GM23338 (cell line): Measurements from ENCODE around the gene FNDC4.

- PRO-cap, result no peak
- RAMPAGE, long total RNA, result no peak
Observed at GRCh38 chr2:26778136-26778577, 7.7 kb upstream of the CENPA start.

DNA sequence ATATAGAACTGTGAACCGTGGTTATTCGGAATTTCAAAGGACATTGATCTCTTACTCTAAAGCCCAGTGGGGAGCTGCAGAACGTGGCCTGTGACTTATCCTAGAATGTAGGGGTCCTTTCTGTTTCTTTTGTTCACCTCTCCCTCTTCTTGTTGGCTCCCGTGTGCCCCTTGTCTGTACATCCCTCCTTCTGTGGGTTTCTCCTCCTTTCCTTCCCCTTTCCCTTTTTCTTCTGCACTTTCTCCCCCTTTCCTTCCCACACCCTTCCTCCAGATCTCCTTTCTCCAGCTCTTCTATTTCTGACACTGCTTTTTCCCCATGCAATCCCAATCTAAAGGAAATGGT lies 35.5 kb upstream of the MAPRE3 start:
- PRO-cap, result no peak
- RAMPAGE, long total RNA, result no peak

- PRO-cap, result no peak
- RAMPAGE, long total RNA, result no peak
Observed at GRCh38 chr2:26971166-26971955, 924 bp downstream of the MAPRE3 start.

DNA sequence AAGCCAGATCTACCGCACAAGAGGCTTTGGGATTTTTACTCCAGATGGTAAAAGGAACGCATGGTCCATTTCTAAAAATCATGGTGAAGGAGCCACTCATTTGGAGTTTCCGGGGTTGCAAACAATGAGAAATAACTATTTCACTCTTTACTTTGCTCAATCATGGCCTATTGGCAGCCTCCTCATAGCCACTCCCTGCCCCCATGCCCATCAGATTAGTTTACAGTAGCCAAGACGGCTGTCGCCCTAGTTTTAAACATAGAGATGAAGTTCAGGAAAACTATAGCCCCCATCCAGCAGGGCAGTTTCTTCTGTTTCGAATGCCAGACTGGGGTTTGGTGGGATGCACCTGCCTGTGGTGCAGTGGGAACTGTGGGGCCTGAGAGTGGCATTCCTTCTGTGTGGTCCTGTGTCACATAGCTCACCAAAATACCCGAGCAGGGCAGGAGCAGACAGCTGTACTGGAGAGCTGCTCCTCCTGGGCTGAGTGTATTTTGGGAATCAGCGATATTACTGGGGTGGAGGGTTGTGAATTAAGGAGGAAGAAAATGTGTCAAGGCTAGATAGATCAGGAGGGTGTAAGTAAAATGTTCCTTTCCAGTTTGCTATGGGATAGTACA lies 1.9 kb downstream of the MAPRE3 start:
- PRO-cap, result no peak
- RAMPAGE, long total RNA, result no peak

GRCh38 chr2:27021431-27022171 lies 11.2 kb upstream of the TMEM214 start:
- PRO-cap, result no peak
- RAMPAGE, long total RNA, result no peak

DNA sequence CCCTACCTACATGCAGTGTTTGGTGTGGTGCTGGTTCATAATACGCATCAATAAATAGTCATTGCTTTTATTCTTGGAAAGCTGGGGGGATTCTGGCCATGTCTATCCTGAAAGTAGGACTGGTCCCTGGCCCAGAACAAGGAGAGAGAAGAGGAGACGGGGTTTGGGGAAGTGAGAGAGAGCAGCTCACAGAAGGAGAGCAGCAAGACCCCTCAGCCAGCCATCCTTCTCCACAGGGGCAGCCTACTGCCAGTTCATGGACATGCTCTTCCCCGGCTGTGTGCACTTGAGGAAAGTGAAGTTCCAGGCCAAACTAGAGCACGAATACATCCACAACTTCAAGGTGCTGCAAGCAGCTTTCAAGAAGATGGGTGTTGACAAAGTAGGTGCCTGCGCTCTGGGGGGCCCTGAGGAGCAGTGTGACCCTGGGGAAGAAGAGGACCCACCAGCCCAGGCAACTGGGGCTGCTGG lies 9.6 kb upstream of the TMEM214 start:
- PRO-cap, result no peak
- RAMPAGE, long total RNA, result no peak

- PRO-cap, result no peak
- RAMPAGE, long total RNA, result no peak
Observed at GRCh38 chr2:27058519-27058718, 7.0 kb downstream of the AGBL5 start.

GRCh38 chr2:27088565-27088969 lies 2.0 kb downstream of the KHK start:
- PRO-cap, result no peak
- RAMPAGE, long total RNA, result no peak

DNA sequence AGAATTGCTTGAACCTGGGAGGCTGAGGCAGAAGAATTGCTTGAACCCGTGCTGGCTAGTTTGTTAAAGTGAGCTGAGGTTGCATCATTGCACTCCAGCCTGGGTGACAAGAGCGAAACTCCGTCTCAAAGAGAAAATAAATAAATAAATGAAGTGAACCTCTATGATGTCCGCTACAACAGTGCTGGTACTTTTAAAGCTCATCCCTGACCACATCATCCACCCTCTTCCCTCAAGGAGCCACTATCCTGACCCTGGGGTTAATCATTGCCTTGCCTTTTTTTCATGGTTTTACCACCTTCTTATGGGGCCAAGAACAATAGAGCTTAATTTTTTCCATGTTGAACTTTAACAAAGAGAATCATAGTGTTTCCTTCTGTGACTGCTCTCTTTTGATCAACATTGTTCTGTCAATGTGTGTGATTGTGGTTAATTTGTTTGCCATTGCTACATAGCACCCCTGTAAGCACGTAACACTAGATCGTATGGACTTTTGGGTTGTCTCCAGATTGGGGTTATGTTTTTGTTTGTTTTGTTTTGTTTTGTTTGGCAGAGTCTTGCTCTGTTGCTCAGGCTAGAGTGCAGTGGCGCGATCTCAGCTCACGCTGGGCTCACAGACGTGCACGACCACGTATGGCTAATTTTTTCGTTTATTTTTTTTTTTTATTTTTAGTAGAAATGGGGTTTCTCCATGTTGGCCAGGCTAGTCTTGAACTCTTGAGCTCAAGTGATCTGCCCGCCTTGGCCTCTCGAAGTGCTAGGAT lies 17.0 kb upstream of the ATRAID start:
- PRO-cap, result no peak
- RAMPAGE, long total RNA, result no peak

- PRO-cap, result bidirectional peak, plus-strand start at chr2:27216678, minus-strand start at chr2:27216539
- RAMPAGE, long total RNA, result no peak
Observed at GRCh38 chr2:27216452-27216766, 760 bp upstream of the CAD start.

- PRO-cap, result bidirectional peak, plus-strand start at chr2:27217475, minus-strand start at chr2:27217974
- RAMPAGE, long total RNA, result no peak
Observed at GRCh38 chr2:27217926-27218349, 769 bp downstream of the CAD start.

GRCh38 chr2:27291911-27292308 lies 9.7 kb downstream of the TRIM54 start:
- PRO-cap, result bidirectional peak, plus-strand start at chr2:27292206, minus-strand start at chr2:27292067
- RAMPAGE, long total RNA, result no peak

DNA sequence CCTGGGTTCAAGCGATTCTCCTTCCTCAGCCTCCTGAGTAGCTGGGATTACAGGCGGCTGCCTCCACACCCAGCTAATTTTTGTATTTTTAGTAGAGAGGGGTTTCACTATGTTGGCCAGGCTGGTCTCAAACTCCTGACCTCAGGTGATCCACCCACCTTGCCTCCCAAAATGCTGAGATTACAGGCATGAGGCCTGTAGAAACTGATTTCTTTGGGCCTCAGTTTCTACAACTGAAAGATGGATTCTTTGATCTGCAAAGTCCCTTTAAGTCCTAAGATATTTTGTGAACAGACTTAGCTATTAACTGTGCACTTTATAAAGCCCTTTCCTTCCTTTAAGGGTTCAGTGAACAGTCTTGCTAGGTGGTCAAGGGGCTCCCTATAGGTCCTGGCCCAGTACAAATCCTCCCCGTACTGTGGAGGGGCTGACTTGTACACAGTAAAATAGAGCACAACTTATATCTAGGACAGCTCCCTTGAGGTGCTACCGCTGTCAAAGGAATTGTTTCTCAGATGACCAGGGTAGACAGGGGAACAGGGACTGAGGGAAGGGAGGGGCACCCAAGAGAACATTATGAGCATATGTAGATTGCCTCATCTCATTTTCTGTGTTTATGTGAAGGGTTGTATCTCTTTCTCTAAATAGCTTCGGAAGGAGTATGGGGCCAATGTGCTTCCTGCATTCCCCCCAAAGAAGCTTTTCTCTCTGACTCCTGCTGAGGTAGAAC lies 1.7 kb downstream of the SNX17 start:
- PRO-cap, result no peak
- RAMPAGE, long total RNA, result no peak

- PRO-cap, result no peak
- RAMPAGE, long total RNA, result no peak
Observed at GRCh38 chr2:27379596-27380056, 908 bp downstream of the ZNF513 start.

DNA sequence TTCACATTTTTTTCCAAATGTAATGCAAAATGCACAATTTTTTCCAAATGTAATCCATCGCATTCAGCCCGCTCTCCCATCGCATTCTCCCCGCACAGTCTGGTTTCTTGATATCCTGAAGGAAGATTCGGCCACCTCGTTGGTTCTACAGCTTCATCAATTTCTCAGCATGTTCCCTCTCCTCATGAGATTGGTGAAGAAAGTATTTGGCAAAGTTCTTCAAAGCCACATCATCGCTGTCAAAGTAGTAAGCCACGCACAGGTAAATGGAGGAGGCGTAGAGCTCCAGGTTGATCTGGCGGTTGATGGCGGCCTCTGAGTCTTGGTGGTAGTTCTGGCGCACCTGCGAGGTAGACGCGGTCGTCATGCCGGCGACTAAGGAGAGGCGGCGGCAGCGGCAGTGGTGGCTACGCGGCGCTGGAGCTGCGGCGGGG lies 12.5 kb upstream of the ZNF513 start:
- PRO-cap, result no peak
- RAMPAGE, long total RNA, result no peak

DNA sequence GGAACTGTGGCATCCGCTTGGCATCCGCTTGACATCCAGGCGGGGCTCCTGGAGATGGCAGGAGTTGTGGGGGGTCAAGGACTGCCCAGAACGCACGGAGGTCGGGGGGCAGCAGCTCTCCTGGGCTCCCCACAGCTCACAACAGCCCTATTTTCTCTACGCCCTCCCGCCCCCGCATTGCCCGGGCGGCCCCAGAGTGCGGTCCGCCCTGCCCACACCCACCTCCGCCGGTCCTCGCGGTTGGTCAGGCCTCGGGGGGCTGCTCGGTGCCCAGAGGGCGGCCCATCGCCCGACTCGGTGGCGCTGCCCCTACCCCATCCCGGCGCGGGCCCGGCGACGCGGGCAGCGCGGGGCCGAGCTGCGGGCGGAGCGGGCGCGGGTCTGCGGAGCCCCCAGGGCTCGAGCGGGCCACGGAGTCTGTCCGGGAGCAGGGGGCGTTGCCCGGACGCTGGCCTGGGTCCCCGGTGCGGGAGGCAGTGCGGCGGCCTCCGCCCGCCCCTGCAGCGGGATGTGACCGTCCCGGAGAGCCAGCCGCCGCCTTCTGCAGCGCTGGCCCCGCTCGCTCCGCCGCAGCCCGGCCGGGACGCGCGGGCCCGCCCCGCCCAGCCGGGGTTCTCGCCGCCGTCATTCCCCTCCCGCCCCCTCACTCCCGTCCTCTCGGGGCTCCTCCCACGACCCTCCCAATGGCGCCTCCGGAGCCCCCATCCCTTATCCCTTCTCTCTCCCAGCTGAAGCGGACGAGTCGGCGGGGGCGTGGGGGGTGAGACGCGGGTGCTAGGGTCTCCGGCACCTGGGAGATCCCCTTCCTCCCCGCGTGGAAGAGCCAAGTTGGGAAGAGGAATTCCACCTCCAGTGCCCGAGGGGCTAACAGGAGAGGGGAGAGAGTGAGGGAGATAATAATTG lies at the start of gene FNDC4:
TSS of gene FNDC4 (minus strand) at position 545 of the 903 bp plus-strand sequence.
- PRO-cap, result bidirectional peak, plus-strand start at position 646 of the sequence, minus-strand start at position 543 of the sequence
- RAMPAGE, long total RNA, result no peak

GRCh38 chr2:27629149-27629428 lies 239 bp downstream of the GPN1 start:
- PRO-cap, result no peak
- RAMPAGE, long total RNA, result no peak

GRCh38 chr2:27707262-27707803 lies 43.6 kb downstream of the SLC4A1AP start:
- PRO-cap, result no peak
- RAMPAGE, long total RNA, result no peak

DNA sequence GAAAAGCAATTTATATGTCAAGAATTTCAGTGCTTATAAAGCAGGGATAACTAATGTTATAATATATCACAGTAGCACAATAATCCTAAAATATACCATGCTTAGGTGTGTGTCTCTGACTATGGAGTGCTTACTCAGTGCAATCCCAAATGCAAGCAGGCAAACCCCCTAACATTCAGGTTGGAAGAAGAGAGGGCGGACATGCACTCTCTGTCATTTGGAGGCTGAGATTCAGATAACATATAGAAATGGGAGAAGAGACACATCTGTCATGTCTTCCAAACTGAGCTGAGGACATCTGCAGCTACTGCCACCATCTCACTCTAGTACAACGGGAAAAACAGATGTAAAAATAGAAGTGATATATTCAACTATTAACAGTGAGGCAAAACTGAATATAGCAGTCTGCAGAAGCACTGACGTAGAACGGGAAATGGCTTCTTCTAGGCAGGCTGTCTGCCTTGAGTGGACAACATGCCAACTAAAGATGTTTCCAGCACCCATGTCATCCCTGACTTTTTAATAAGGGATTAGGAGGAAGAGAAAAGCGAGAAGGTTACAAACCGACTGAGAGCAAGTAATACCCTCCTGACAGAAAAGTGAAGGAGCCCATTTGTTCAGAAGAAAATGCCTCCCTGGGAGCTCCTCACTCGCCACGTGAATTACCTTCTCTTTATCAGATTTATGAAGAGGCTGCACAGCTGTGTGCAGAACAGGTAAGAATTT lies 51.6 kb downstream of the MRPL33 start:
- PRO-cap, result no peak
- RAMPAGE, long total RNA, result no peak

DNA sequence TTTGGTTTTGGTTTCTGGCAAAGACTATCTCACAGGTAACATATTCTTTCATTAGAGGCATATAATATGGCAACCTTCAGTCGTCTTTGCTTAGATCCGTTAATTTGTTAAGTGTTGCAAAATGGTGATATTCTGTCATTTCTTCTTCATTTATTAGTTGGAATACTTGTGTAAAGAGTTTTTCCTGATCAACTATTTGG lies 75.4 kb downstream of the BABAM2 start:
- PRO-cap, result no peak
- RAMPAGE, long total RNA, result no peak